Anterior vena cava (tissue), 1 donor: Measurements from ENCODE around the gene EXOG.

DNA sequence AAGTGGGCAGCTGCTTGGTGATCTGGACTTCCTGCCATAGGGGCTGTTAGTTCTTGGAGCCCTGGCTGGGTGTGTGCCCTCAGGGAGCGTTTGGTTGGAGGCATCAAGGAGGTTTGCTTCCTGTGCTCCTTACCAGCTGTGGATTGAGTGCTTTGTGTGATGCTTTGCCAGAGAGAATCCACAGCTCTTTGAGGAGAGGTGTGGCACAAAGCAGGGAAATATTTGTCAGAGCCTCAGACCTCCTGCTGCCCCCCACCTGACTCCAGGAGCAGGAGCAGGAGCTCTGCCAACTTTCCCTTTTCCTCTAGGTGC is 2.3 kb downstream of the CTDSPL start:
- PRO-cap, result no peak

DNA sequence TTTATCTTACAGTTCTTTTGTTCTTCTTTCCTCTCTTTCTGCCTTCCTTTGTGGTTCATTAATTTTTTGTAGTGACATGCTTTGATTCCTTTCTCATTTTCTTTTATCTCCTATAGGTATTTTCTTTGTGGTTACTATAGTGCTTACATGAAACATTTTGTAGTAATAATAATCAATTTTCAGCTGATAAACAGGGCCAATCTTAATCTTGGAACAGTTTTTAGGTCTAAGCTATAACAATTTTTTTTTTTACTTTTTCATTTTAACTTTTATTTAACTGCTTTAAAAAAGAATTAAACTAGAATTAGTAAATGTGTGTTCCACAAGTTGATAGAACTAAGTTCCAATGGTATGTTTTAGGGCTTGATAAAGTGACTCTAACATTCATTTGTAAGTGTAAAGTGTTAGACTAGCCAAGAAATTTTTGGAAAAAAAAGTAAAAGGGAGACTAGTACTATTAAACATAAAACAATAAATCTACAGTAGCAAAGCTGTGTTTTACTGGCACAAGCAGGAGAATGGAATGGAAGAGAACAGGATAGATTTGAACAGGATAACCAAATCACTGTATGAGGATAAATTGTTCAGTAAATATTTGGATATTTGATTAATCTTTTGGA is 58.9 kb upstream of the VILL start:
- PRO-cap, result no peak

GRCh38 chr3:37949657-37950801 is 40.6 kb upstream of the VILL start:
- PRO-cap, result no peak

- PRO-cap, result unidirectional peak, plus-strand start at chr3:38004093
Observed at GRCh38 chr3:38003732-38004777, 13.5 kb downstream of the VILL start.

- PRO-cap, result no peak
Observed at GRCh38 chr3:38009603-38010320, 19.2 kb downstream of the VILL start.

DNA sequence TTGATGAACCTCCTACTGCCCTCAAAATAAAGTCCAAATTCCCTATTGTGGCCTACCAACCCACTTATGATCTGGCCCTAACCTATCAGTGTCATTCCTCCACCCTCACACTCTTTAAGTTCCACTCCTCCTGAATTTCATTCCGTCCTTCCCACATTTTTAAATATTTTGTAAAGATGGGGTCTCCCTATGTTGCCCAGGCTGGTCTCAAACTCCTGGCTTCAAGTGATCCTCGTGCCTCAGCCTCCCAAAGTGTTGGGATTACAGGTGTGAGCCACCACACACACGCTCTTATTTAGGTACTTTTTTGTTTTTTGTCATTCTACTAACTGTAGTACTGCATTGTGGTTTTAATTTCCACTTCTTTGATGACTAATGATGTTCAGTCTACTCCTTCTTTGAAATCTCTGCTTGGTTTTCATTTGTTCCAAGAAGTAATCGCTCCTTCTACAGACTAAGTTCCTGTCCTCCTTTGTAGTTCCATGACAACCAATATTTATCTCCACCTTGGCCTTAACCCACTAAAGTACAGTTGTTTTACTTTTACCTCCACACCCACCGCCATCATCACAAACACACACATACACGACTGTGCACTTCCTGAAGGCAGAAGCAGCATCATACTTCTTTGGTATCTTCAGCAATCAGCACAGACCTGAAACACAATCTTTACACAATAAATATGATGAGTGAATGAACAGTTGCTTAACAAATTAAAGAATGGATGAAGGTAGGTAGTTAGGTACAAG is 561 bp upstream of the DLEC1 start:
- PRO-cap, result no peak

DNA sequence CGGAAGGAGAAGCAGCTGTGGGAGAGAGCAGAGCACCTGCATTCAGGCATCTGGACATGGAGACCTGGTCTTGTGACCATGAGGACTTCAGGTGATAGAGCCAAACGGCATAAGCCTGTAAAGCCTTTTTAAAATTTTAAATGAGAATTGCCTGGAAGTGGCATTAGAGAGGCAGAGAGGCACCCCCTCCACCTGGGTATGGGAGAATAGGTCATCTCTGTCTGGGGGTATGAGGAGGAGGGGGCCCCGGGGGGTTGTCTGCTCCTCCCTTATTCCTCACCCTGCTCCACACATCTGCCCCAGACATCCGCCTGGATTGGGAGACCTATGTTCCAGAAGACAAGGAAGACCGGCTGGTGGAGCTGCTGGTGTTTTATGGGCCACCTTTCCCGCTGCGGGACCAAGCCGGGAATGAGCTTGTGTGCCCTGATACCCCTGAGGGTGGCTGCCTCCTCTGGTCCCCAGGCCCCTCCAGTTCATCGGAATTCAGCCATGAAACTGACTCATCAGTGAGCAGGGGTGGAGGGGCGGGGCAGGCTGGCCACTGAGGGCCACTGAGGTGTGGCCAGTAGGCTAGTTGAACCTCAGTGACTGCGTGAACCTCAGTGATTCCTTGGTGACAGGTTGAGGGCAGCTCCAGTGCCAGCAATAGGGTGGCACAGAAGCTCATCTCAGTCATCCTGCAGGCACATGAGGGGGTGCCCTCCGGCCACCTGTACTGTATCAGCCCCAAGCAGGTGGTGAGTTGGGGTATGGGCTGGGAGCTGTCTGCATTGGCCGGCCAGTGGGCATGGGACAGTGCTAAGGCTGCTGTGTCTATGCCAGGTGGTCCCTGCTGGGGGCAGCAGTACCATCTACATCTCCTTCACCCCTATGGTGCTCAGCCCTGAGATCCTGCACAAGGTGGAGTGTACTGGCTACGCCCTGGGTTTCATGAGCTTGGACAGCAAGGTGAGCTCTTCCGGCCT is 20.5 kb downstream of the ACAA1 start:
- PRO-cap, result no peak

DNA sequence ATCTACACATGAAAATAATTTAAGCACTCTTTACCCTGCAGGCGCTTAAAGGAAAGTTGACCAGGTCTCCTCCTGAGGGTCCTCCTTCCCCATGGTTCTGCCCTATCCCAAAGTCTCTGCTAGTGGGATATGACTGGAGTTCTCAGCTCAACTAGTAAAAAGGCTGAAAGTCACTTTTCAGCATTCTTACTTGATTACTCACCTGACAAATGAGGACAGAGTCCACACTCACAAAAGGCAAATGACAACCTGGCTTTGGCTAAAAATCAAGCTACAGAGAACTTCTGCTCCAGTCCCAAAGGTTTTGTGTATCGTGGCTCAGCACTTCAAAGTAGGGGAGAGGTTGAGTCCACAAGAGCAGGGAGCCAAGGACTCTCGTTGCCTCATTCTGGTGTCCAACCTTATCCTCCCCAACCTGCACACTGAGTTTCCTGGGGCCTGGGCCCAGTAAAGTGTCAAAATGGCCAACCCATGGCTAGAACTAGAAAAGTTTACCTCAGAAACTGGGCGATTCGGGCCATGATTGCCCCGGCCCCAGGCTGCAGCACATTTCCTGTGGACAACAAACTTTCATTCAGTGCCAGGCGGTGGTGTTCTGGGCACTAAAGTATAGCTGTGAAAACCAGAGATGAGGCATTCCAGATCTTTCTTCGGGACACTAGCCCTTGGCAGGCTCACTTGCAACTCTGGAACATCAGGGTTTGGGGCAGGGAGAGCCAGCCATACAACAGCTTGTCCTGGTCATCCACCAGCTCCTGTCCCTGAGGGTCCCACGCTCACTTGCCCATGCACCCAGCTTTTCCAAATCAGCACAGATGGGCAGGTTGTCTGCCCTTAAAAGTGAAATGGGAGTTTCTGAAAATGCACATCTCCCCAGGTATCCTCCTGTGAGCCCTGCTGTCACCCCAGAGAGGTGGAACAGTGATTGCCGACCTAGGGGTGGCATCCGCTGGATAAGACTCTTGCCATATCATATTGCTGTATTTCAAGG is 3.2 kb downstream of the ACAA1 start:
- PRO-cap, result no peak

GRCh38 chr3:38154717-38155425 is 10.5 kb upstream of the OXSR1 start:
- PRO-cap, result no peak

DNA sequence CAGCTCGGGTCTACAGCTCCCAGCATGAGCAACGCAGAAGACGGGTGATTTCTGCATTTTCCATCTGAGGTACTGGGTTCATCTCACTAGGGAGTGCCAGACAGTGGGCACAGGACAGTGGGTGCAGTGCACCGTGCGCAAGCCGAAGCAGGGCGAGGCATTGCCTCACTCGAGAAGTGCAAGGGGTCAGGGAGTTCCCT is 48.4 kb upstream of the ACVR2B start:
- PRO-cap, result no peak

DNA sequence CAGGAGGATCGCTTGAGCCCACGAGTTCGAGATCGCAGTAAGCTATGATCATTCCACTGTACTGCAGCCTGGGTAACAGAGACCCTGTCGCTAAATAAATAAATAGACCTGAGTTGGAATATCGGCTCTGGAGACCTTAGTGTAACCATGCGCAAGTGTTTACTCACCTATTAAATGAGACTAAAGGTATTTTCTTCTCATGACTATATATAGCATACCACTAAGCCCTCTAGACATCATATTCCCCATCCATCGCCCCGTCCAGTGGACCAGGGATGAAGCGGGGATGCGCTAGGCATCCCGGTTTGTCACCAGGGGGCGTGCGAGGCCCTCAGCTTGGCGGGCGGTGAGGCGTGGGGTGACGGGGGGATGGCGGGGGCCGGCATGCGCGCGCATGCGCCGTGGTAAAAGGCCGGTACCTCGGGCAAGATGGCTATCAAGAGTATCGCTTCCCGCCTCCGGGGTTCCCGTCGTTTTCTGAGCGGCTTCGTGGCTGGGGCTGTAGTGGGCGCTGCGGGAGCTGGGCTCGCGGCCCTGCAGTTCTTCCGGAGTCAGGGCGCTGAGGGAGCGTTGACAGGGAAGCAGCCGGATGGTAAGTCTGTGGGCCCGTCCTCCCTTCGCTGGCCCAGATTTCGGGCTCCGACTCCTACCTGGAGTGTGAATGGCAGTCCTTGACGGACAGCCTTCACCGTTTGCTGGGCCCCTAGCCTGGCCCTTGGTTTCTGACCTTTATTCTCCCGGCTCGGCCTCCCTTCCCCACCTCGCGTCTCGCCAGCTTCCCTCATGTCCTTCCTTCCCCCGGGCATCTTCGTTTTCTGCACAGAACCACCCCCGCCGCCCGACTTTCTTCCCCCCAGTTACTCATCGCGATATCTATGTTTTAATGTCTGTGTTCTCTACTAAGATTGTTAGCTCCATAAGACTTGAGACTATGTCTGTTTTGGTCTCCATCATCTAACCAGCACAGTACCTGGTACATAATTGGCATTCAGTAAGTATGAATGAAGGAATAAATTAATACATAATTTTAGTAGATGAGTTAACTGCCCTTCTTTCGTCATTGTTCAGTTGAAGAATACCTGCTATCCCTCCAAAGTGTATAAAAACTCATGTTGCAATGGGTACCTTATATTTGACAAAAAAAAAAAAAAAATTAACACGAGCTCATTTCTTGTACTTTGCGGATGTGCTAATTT is at the start of gene EXOG:
TSS of gene EXOG (plus strand) at position 402 of the 1,196 bp plus-strand sequence.
- PRO-cap, result unidirectional peak, plus-strand start at position 448 of the sequence; unidirectional peak, minus-strand start at position 785 of the sequence; unidirectional peak, minus-strand start at position 819 of the sequence

GRCh38 chr3:38543384-38544049 is 47.4 kb downstream of the EXOG start:
- PRO-cap, result no peak

DNA sequence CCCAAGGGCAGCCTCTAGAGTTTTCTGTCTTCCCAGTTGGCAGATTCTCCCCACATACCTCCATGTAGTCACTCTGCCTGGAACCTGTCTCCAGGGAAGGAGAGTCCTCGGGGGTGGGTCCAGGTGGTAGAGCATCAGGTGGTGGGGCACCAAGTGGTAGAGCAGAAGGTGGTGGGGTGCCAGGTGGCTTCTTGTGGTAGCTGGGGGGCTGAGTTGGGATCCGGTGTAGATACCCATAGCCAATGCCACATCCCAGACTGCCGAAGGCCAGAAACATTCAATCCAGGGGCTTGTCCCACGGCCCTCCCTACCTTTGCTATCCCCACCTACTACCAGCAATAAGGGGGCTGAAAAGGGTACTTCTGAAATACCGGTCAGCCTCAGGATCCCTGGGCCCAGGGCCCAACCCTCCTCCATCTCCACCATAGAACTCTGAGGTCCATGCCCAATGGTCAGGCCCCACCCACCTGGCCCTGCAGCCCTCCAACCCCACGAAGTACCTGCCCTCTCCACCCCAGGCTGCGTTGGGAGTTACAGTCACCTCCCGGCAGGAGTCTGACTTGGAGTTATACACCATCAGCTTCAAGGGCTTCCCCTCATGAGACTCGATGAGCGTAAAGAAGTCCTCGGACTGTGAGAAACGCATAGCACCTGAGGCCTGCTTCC is 7.0 kb downstream of the GORASP1 start:
- PRO-cap, result no peak

- PRO-cap, result no peak
Observed at GRCh38 chr3:39108293-39108894, 914 bp downstream of the TTC21A start.

DNA sequence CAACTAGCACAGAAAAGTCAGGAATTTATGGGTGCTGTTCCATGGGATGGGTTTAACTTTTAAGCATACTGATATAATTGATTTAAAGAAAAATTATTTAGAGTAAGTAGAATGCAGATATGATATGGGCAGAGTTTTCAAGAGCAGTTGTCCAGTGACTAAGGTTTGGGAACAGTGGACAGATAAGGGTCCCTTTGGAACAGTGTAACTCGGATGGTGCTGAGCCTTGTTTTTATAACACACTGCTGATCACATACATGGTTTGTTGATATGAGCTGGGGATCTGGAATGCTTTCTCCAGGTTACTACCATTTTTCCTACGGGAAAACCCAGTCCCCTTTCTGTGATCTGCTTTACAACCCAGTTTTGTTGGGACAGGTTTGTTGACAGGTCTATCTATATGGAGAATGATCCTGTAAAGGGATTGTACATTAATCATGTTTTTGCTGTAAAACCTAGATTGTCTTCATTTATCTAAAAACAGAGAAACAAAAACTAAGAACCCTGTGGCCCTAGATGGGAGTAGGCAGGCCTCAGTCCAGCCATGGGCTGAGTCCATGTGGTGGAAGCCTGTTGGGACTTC is 13.4 kb downstream of the CSRNP1 start:
- PRO-cap, result no peak

- PRO-cap, result no peak
Observed at GRCh38 chr3:39143808-39144601, 9.4 kb downstream of the CSRNP1 start.

- PRO-cap, result no peak
Observed at GRCh38 chr3:39150095-39150872, 3.1 kb downstream of the CSRNP1 start.

DNA sequence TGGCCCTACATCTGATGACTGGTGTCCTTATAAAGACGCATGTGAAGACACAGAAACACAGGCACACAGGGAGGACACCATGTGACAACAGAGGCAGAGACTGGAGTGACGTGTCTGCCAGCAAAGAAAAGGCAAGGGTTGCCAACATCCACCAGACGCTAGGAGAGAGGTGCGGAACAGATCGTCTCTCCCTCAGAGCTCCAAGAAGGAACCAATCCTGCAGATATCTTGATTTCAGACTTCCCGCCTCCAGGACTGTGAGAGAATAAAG is 42.8 kb downstream of the CX3CR1 start:
- PRO-cap, result no peak

DNA sequence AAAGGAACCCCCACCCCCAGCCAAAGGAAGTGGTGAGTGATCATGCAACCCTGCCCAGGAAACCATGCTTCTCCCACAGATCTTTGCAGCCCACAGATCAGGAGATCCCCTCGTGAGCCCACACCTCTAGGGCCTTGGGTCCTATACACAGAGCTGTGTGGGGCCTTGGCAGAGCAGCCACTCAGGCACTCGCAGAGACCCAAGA is 21.6 kb upstream of the SLC25A38 start:
- PRO-cap, result no peak

DNA sequence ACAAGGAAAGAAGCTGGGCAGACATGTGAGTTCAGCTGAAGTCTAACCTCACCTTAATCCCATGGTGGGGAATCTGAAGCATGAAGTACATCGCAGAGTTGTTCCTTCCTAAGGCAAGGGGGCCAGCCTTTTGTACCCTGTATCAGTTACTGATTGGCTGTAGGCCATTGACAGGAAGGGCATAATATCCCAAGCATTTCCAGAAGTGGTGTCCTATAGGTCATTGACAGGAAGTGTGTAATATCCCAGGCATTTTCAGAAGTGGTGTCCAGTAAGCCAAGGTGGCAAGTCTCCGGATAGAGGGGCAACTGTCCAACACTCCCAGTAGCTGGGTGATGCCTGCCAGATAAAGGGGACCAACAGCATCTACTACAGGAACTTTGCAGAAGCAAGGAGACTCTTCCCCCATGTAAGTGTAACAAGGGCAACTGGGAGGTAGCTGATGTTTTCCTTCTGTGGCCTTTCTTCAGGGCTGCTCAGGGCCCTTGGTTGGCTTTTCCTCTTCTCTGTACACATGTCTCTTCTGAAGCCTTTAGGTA is 52.1 kb upstream of the MYRIP start:
- PRO-cap, result no peak